HTERT-HM (cell line): ENCODE measurements around the genes TUBA3C, GJA3 and MICU2.

DNA sequence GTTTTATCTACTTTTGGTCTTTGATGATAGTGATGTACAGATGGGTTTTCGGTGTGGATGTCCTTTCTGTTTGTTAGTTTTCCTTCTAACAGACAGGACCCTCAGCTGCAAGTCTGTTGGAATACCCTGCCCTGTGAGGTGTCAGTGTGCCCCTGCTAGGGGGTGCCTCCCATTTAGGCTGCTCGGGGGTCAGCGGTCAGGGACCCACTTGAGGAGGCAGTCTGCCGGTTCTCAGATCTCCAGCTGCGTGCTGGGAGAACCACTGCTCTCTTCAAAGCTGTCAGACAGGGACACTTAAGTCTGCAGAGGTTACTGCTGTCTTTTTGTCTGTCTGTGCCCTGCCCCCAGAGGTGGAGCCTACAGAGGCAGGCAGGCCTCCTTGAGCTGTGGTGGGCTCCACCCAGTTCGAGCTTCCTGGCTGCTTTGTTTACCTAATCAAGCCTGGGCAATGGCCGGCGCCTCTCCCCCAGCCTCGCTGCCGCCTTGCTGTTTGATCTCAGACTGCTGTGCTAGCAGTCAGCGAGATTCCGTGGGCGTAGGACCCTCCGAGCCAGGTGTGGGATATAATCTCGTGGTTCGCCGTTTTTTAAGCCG lies 72.7 kb downstream of the TUBA3C start:
- RRBS = no CpG with 5 or more reads among the region's 18 CpGs

DNA sequence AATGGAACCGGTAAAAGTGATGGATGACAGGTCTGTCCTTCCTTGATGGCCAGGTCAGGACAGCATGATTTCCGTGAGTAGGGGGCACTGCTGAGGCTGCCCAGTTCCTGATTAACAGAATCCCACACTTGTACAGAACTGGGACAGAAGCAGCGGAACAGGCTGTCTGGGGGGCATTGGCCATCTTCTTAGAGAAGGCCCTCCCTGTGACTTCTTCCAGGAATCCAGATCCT lies 31.9 kb downstream of the TUBA3C start:
- RRBS = no CpG with 5 or more reads among the region's 3 CpGs

- RRBS = 0% methylated on average over 1 of the region's 27 CpGs
Measured at GRCh38 chr13:19181518-19181920, at the start of gene TUBA3C. Gene TUBA3C, minus strand, starts transcription at chr13:19181824.

- RRBS = no CpG with 5 or more reads among the region's 10 CpGs
Measured at GRCh38 chr13:19181921-19182123, 198 bp upstream of the TUBA3C start.

DNA sequence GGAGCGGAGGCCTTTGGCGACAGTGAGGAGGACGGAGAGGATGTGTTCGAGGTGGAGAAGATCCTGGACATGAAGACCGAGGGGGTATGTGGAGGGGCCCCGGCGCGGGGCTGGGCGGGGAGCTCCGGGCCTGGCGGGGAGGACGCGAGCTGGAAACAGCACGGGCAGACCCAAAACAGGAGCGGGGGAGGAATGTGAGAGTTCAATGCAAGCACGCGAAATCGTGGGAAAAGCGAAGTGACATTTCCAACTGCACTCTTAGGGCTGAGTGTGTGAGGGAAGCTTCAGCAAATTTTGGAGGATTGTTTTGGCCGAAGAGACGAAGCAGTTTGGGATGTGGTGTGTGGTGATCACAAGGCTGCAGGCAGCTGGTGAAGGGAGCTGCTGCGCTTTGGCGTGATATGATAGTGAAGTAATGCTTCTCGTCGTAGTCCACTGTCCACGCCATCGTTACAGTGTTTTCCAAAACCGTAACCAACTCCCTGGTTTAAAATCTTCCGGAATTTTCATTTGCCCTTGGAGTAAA lies 482 bp downstream of the MPHOSPH8 start:
- RRBS = no CpG with 5 or more reads among the region's 29 CpGs

GRCh38 chr13:19635708-19636088 lies 2.2 kb downstream of the MPHOSPH8 start:
- RRBS = no CpG with 5 or more reads among the region's 8 CpGs

DNA sequence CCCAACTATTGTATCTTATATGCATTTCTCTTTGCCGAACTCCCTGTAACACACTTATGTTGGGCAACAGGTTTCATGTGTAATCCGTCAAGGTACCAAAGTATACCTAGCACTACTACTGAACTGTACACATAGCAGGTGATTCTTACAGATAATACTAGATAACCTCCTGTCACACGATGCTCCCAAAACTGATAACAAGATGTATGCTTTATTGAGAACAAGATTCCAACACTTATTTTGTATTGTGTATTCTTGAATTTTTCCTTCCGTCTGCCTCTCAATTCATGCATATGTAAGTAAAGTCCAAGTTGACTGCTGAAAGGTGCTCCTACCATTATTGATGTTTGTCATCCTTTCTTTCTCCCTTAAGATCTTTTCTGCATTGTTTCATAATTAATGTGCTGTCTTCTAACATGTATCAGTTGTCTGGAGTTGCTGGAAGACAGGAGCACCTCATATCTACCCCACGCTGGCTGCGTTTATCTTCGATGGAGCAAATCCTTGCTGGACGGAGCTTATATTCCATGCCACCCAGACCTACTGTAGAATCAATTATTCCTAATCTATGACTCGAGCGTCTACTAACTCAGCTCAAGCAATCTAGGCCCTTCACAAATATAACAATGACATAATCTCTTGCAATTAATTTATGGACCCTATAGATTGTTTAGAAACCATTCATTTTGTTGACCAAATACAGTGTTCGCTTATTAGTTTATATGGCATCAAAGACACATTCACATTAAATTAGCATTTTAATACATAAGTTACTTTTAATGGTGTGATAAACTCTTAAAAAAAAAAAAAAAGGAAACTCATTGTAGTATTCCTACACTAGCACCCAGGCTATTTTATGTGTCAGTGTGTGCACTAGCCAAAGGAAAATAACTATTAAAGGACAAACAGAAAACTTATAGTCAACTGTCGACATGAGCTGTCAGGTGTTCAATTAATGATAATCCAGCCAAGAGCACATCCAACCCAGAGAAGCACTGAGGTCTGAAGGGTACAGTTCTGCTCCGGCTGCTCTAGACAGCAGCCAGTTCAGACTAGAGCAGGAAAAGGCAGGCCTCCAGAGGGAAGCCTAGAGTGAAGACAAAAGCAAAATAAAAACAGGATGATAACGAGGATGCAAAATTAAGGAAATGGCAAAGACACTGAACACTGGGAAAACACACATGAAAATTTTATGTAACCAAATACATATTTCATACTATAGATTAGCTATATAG lies 55.1 kb downstream of the MPHOSPH8 start:
- RRBS = no CpG with 5 or more reads among the region's 14 CpGs

DNA sequence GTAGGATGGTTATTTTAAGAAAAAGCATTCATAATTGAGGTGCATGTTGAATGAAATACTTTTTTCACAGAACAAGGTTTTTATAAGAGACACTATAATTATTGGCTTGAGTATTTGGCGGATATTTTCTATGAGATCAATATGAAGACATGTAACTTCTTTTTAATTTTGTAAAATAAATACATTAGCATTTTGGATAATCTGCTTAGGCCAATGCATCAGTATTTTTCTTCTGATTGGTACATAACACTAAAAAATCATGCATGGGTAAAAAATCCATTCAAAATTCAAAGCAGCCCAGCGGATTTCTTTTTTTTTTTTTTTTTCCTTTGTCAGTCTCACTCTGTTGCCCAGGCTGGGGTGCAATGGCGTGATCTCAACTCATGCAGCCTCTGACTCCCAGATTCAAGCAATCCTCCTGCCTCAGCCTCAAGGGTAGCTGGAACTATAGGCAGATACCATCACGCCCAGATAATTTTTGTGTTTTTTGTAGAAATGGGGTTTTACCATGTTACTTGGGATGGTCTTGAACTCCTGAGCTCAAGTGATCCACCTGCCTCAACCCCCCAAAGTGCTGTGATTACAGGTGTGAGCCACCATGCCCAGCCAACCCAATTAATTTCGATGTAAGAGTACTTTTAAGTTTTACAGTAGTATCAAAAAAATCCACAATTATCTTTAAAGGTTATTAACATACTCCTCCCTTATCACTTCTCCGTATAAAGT lies 68.4 kb downstream of the PSPC1 start:
- RRBS = no CpG with 5 or more reads among the region's 6 CpGs

GRCh38 chr13:20055460-20055892 lies 96.9 kb downstream of the ZMYM2 start:
- RRBS = no CpG with 5 or more reads among the region's 5 CpGs

- RRBS = 2% methylated on average over 29 of the region's 92 CpGs
Measured at GRCh38 chr13:20160489-20161347, at the start of gene GJA3. Gene GJA3, minus strand, starts transcription at chr13:20161052.

DNA sequence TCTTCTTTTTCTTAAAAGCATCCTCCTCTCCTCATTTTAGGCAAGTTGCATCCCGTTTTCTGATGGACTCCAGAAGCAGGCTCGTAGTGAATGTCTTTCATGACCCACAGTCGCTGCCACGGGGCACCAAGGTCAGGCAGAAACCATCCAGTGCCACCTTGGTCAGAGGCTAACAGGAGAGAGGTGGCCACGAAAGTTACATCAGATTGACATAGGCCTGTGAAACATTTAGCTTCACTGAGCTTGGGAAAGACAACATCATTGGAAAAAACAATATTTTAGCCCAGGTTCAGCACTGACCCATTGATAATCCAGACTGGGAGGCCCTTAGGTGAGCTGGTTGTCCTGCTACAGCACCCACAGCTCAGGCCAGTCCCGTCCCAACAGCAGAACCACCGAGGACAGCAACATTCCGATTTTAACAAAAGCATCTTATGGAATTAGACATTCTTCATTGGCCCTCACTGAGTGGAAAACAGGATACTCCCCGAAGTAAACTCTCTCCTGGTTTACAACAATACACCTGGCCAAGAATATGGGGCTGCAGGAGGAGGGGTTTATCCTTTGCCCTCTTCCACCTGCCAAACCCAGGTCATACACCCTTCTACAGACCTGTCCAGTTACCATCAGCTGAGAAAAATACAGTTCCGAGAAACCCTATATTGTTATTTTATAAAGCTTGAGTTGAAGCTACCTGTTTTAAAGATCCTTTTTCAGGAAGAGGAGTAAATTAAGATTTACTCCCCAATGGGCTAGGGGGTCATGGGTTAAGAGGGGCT lies 1.7 kb downstream of the GJB2 start:
- RRBS = no CpG with 5 or more reads among the region's 10 CpGs

GRCh38 chr13:20263243-20263683 lies 31.1 kb upstream of the GJB6 start:
- RRBS = no CpG with 5 or more reads among the region's 2 CpGs

DNA sequence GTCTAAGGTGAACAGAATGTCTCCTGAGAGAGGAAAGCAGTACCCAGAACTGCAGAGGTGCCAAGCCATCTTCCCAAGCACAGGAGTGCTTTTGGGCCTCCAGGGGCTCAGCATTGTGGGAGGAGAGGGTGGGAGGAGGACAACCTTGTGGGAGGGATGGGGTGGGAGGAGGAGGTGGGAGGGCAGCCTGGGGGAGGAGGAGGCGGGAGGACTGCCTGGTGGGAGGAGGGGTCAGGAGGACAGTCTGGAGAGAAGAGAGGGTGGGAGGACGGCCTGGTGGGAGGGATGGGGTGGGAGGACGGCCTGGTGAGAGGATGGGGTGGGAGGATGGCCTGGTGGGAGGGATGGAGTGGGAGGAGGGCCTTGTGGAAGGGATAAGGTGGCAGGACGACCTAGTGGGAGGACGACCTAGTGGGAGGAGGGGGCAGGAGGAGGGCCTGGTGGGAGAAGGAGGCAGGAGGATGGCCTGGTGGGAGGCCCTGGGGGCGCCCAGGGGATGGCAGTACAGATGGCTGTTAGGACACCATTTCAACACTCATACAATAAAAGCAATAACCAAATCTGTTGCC lies 63.8 kb downstream of the CRYL1 start:
- RRBS = no CpG with 5 or more reads among the region's 6 CpGs

- RRBS = no CpG with 5 or more reads among the region's 9 CpGs
Measured at GRCh38 chr13:20997616-20998148, 63.7 kb downstream of the LATS2 start.

- RRBS = no CpG with 5 or more reads among the region's 9 CpGs
Measured at GRCh38 chr13:21014447-21015244, 46.7 kb downstream of the LATS2 start.

DNA sequence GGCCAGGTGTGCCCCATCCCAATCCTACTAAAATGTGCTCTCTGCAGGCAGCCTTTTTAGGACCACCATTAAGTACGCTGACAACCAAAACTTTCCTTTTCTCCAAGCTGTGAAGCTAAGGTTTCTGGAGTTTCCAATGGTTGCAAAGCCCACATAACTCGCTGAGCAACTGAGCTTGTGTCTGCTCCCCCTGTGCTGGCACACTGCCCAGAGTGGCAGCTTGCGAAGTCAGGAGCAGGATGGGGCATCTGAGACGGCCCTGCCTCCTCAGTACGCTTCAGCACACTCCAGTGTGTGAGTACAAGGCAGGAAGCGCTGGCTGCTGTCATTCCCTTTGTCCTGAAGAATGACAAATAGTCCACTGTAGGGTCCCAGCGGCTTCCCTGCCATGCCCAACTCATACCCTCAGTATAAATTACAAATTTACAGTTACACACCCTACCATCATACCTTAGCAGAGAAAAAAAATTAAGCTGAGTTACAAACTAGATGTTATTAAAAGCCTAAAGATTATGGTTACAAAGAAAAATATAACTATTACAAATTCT lies 15.1 kb upstream of the SAP18 start:
- RRBS = no CpG with 5 or more reads among the region's 7 CpGs

DNA sequence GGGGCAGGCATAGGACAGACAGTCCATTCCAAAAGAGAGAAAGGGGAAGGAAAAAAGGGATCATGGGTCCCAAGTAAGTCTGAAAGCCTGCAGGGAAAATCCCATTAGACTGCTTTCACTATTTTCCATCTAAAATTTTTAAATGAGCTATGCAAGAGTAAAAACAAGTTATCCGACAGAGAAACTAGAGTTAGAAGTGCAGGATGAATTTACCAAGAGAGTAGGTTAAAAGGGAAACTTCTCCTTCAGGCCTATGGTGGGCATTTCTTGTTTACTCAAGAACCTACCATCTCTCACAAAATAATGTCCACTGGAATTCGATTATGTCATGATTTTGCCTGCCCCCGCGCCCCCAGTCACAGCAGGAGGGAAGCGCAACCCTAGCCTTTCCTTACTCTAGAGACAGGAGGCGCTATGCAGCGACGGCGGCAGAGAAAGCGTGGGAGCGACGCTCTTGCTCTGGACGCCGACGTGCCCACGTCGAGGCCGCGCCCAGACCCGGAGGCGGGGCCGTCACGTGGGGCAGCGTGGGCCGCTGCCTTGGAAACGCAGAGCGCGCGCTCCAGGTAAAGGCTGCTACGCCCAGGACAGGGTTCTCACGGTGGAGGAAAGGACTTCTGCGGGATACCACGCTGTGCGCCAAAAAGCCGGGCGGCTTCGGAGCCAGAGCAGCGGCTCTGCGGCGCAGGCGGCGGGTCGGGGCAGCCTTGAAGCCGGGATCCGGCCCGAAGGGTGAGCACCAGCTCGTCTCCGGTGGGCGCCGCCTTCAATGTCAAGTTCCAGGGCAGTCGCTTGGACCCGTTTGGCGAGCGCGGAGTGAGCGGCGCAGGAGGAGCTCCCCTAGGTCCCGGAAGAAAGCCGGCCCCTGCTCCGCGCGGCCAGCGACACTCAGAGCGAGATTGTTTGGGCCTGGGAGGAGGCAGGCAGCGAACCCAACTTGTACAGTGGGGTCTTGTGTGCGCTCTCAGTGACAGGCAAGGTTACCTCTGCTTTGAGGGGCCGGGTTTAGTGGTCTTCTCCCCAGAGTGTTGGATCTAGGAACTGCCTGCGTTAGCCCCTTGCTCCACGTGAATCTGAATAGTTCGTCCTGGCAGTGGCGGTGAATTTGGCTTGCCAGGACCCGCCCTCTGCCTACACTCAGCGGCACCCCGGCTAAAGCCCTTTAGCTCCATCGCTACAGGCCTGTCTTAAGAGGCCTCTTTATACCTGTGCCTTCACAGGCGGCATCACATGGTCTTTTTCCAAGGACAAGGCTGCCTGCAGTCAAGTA lies 121.6 kb downstream of the MRPL57 start:
- RRBS = 2% methylated on average over 16 of the region's 76 CpGs

GRCh38 chr13:21427297-21427622 lies 31.8 kb downstream of the ZDHHC20 start:
- RRBS = no CpG with 5 or more reads among the region's 4 CpGs

DNA sequence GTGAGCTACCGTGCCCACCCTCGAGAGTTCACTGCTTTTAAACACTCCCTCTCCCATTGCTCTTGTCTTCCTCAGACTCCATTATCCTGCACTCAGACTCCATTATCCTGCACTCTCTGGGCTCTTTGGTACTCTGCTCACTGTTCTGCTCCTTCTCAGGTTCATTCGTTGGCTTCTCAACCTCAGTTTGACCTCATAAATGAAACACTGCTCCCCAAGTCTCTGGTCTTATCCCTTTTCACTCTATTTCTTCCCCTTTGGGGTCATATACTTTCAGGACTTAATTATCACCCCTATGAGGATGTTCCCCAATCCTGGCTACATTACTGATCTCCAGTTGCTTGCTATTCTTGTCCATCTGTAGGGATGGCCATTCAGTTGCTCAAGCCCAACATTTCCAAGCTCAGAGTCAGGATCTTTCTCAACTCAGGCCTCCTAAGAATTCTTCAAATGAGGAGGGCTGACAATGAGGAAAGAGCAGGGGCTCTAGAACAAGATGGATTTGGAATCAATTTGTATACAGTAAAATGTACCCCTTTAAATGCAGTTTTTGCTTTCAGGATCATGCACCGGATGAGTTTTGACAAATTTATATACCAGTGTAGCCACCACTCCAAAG lies 60.3 kb upstream of the ZDHHC20 start:
- RRBS = no CpG with 5 or more reads among the region's 4 CpGs

GRCh38 chr13:21603284-21604605 lies at the start of gene MICU2:
Gene MICU2, minus strand, starts transcription at chr13:21604170.
- RRBS = 1% methylated on average over 28 of the region's 81 CpGs